Testis (tissue), 5 donors: ENCODE measurements around a stretch of chr10.

- PRO-cap, 3 experiments = peak in 1 of 3 experiments; most common plus-strand start chr10:88999719 (in 1); most common minus-strand start chr10:88999614 (in 1)
- RAMPAGE, long total RNA, 2 experiments = no peak in any of the 2 experiments
- RRBS = no CpG with 5 or more reads among the region's 6 CpGs
These were observed 9.0 kb downstream of the FAS start for GRCh38 chr10:88999375-89000226.

- PRO-cap, 3 experiments = no peak in any of the 3 experiments
- RAMPAGE, long total RNA, 2 experiments = no peak in any of the 2 experiments
- RRBS = no CpG with 5 or more reads among the region's 3 CpGs
These were observed 4.5 kb upstream of the IFIT1B start for GRCh38 chr10:89373299-89373794.

- PRO-cap, 3 experiments = peak in 1 of 3 experiments; most common plus-strand start chr10:89475741 (in 1); most common minus-strand start chr10:89475623 (in 1)
- RAMPAGE, long total RNA, 2 experiments = no peak in any of the 2 experiments
- RRBS = no CpG with 5 or more reads among the region's 7 CpGs
These were observed 59.9 kb downstream of the SLC16A12 start for GRCh38 chr10:89475261-89476125.

GRCh38 chr10:89526452-89526816, 9.0 kb downstream of the SLC16A12 start:
- PRO-cap, 3 experiments = peak in 2 of 3 experiments; most common minus-strand start chr10:89526526 (in 2)
- RAMPAGE, long total RNA, 2 experiments = no peak in any of the 2 experiments
- RRBS = no CpG with 5 or more reads among the region's 5 CpGs

- PRO-cap, 3 experiments = peak in 2 of 3 experiments; most common minus-strand start chr10:89702761 (in 1)
- RAMPAGE, long total RNA, 2 experiments = no peak in any of the 2 experiments
- RRBS = no CpG with 5 or more reads among the region's 4 CpGs
These were observed 1.1 kb downstream of the KIF20B start for GRCh38 chr10:89702478-89702878.

GRCh38 chr10:89738225-89738623, 36.8 kb downstream of the KIF20B start:
- PRO-cap, 3 experiments = no peak in any of the 3 experiments
- RAMPAGE, long total RNA, 2 experiments = no peak in any of the 2 experiments
- RRBS = no CpG with 5 or more reads among the region's 1 CpG

- PRO-cap, 3 experiments = peak in 2 of 3 experiments; most common plus-strand start chr10:89836957 (in 1); most common minus-strand start chr10:89836669 (in 1)
- RAMPAGE, long total RNA, 2 experiments = no peak in any of the 2 experiments
- RRBS = 9% methylated on average over 8 of the region's 28 CpGs
These were observed 135.4 kb downstream of the KIF20B start for GRCh38 chr10:89836668-89837323.

- PRO-cap, 3 experiments = no peak in any of the 3 experiments
- RAMPAGE, long total RNA, 2 experiments = no peak in any of the 2 experiments
- RRBS = no CpG with 5 or more reads among the region's 3 CpGs
These were observed 191.6 kb downstream of the HTR7 start for GRCh38 chr10:90666270-90666558.

DNA sequence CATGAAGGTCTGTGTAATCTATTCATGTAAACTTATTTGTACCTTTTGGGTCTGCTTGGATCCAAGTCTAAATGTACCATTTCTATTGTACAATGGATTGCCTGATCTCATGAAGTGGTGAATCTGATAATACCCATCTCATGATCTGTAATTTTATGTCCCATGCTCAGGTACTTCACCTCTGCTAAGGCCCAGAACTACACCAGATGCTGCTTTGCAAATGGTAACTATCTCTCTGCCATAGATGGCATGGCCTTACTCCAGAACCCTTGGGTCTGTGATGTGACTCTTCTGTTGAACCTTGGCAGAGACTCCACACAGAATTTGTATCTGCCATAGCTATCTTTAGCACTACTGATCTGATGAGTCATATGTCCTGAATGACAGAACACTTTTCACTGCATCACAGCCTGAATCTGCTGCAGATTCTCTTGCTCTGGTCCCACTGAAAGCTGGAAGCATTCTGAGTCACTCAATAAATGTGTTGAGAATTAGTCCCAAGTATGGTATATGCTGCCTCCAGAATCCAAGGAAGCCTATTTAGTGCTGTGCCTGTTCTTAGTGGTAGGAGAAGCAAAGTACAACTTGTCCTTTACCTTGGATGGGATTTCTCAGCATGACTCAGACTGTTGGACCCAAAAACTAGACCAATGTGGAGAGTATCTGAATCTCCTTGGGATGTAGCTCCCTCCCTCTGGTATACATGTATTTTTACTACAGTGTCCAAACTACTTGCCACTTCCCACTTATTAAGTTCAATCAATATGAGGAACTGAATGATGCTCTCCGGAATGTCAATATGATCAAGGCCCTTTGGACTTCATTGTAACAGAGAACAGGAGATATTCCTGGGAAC, 39.5 kb upstream of the ANKRD1 start:
- PRO-cap, 3 experiments = no peak in any of the 3 experiments
- RAMPAGE, long total RNA, 2 experiments = no peak in any of the 2 experiments
- RRBS = no CpG with 5 or more reads among the region's 1 CpG

DNA sequence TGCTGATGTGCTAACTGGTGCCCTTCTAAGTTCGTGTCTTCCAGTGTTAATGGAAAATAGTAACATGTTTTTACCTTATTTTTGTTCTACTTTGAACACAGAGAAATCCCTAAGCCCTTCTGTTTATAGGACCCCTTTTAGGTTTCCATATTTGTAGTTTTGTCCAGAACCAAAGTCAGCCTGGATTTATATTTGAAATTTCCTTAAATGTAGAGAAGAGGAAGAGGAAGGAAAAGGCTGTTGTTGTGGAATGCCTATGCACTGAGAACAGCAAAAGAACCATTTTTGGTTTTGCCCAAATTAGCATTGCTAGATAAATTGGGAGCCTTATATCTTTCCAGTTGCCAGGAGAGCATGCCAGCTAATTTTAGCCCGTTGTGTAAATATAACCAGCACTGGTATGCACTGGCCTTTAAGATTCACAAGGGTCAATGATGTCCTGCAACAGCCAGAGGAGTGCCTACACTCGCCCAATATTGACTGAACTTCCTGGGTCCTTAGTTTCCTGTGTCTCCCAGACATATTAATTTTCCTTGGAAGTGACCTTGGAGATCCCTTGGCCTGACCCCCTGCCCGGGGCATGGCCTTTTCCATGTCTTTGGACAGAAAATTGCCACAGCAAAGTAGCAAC, 132.3 kb upstream of the PCGF5 start:
- PRO-cap, 3 experiments = no peak in any of the 3 experiments
- RAMPAGE, long total RNA, 2 experiments = no peak in any of the 2 experiments
- RRBS = no CpG with 5 or more reads among the region's 4 CpGs

GRCh38 chr10:91167280-91167852, 53.1 kb upstream of the PCGF5 start:
- PRO-cap, 3 experiments = no peak in any of the 3 experiments
- RAMPAGE, long total RNA, 2 experiments = no peak in any of the 2 experiments
- RRBS = no CpG with 5 or more reads among the region's 2 CpGs

GRCh38 chr10:91201825-91202104, 18.7 kb upstream of the PCGF5 start:
- PRO-cap, 3 experiments = no peak in any of the 3 experiments
- RAMPAGE, long total RNA, 2 experiments = no peak in any of the 2 experiments

DNA sequence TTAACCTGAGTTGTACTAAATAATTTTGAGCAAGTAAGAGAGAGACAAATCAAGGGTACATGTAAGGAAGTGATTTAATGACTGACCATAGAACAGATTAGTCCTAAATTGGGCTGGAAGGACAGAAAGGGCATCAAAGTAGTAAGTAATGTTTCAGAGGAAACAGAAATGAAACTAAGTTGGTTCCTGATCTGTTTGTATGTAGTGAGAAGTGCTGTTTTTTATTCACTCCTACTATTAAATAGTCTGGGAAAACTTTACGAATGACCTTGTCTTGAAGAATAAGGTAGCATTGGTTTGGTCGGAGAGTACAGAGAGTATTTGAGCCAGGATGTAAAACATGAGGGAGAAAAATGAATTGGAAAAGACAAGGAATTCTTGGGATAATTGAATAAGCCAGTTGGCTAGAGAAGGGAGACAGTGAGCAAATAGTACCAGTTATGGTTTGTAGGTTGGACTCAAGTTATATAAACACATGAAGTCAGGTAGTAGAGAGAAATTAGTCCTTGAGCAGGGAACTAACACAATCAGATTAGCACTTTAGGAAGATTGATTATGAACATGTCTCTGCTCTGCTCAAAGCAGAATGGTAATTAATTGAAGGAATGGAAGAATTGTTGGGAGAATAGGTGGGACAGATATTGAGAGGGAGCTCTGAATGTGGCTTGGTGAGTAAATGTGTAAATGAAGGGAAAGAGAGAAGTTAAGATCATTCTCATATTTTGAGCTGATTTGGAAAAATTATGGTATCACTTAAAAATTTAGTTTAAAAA, 25.7 kb downstream of the PCGF5 start:
- PRO-cap, 3 experiments = no peak in any of the 3 experiments
- RAMPAGE, long total RNA, 2 experiments = no peak in any of the 2 experiments
- RRBS = no CpG with 5 or more reads among the region's 2 CpGs

DNA sequence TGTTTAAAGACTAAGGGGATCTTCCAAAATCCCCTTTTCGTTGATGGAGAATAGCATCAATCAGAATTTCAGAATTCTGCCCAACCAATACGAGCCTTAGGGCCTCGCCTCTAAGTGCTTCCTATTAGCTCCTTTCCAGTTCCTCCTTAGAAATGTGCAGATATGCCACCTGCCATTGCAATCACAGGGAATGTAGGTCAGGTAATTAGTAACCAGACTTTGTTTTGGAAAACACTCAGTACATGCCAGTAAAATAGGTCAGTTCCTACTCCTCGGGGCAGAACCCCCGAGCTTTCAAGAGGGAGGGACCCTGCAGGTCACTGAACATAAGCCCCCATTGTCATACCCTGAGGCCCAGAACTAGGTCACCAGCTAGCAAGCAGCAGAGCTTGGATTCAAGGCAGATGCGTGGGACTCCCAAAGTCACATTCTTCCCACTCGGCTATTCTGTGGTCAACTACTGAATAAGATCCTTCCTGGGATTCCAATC, 104.9 kb downstream of the PPP1R3C start:
- PRO-cap, 3 experiments = no peak in any of the 3 experiments
- RAMPAGE, long total RNA, 2 experiments = no peak in any of the 2 experiments
- RRBS = no CpG with 5 or more reads among the region's 7 CpGs

GRCh38 chr10:91617190-91617833, 15.6 kb downstream of the PPP1R3C start:
- PRO-cap, 3 experiments = no peak in any of the 3 experiments
- RAMPAGE, long total RNA, 2 experiments = no peak in any of the 2 experiments
- RRBS = no CpG with 5 or more reads among the region's 9 CpGs

DNA sequence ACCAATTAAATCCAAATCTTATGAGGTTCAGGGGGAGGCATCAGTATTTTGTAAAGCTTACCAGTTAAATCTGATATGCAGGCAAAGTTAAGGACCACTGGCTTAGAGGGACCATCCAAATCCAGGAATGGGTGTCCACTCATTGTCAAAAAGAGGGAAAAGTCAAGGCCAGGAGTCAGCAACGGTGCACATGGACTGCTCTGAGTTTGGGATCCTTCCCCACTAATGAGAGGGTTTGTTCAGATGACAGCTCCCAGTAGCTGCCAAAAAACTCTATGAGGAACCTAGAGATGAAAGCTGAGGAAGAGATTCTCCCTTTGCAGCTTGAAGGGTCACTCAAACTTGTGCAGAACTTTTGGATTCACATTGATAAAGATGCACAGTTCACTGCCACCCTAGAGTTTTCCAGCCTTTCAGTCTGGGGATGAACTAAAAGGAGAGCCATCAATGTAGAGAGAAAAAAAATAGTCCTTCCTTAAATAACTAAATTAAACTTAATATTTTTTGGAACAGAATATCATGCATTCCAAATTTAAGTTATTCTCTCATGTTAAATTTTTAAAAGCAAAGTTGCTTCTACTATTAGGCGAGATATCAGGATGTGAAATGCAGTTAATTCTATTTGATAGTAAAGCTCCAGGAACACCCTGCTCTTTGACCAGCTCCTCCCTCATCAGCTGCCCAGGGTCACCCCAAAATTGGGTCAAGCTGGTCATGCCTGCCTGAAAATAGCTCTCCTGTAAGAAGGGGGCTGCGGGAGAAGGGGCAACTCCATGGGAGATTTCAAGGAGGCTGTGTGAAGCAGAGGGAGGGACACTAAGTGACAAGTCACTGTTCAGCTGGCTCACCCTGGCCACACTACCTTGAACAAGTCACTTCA, 6.2 kb downstream of the PPP1R3C start:
- PRO-cap, 3 experiments = no peak in any of the 3 experiments
- RAMPAGE, long total RNA, 2 experiments = no peak in any of the 2 experiments
- RRBS = no CpG with 5 or more reads among the region's 3 CpGs

DNA sequence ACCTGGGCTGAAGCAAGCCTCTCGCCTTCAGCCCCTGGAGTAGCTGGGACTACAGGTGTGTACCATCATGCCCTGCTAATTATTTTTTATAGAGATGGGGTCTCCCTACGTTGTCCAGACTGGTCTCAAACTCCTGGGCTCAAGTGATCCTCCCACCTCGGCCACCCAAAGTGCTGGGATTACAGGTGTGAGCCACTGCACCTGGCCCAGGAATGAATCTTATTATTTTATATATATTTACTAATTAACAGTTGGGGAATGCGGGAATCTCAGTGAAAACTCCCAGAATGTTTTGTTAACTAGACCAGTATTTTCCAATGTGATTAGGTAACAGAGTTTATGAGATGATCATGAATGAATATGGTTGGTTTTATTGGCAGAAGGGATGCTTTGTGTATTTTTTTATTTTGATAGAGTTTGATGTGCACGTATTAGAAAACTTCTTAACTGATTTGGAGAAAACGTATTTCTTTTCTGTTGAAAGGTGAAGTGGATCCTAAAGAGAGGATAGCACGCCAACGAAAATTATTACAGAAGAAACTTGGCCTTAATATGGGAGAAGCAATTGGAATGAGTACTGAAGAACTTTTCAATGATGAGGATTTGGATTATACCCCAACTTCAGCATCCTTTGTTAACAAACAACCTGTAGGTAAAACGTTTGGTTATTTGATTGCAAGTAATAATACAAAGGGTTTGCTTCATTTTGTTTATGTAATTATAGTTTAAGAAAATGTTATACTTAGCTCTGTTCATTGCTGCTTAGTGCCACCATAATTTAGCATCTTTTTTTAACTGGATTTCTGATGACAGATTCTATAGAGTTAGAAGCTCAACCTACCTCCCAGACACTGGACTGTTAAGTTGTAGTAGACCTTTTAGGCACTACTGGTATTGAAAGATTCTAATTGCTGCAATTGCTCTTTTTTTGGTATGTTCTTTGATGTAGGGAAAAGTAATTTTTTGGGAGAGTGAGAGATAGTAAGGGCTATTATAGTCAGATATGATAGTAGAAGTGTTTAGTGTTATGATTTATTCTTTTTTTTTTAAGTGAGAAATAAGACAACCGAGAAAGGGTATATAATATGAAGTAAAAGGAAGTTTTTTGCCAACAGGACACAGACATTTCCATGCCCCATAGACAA, 27.7 kb downstream of the BTAF1 start:
- PRO-cap, 3 experiments = no peak in any of the 3 experiments
- RAMPAGE, long total RNA, 2 experiments = no peak in any of the 2 experiments
- RRBS = no CpG with 5 or more reads among the region's 10 CpGs

GRCh38 chr10:91958815-91959493, 35.4 kb downstream of the BTAF1 start:
- PRO-cap, 3 experiments = no peak in any of the 3 experiments
- RAMPAGE, long total RNA, 2 experiments = no peak in any of the 2 experiments
- RRBS = no CpG with 5 or more reads among the region's 6 CpGs

DNA sequence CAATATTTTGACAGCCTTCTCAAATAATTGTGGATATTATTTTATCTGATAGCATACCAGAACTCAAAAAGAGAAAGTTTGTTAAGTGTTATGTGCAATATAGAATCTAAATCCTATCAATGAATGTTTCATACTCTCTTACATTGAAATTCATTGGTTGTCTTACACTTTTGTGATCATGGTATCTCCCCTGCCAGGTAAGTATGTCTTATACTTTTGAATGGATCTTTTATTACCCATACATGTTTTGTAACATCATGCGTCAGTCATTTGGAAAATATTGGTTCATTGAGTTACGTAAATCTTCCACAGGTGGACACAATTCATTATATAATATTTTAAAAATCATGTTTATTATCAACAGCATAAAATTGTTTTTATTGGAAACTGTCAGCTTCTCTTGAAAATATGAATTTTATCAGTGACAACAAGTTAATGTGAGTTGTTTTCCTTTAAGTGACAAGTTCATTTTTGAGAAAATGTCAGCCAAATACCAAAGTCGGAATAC, 82.7 kb downstream of the BTAF1 start:
- PRO-cap, 3 experiments = no peak in any of the 3 experiments
- RAMPAGE, long total RNA, 2 experiments = no peak in any of the 2 experiments
- RRBS = no CpG with 5 or more reads among the region's 3 CpGs

DNA sequence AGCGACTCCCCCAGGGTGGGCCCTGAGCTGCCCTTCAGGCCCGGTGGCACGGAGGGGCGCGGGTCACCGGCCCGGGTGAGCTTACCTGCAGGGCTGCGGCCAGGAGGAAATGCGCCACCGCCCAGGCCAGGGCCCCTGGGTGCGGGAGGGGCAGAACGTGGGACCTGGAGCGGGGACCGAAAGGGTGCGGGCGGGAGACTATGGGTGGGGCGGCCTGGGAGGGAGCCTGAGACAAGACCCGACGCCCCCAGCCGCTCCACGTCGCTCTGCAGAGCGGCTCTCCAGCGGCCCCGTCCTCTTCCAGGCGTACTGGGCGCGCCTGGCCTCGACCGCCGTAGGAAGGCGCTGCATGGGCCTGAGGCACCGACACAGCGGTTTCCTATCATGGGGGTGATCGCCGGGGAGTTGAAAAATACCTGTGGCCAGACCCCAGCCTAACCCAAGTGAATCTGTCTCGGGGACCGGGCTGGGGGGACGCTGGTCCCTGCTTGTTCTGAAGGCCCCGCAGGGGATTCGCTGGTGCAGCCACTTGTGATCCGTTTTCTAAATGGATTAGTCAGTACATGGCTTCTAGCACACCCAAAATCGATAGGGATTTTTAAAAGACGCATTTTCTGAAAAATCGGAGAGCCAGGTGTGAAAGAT, 122.3 kb downstream of the BTAF1 start:
- PRO-cap, 3 experiments = no peak in any of the 3 experiments
- RAMPAGE, long total RNA, 2 experiments = no peak in any of the 2 experiments
- RRBS = 24% methylated on average over 3 of the region's 45 CpGs